Colon Carcinoma Metastatic in the Brain (tissue), 2 donors: ENCODE measurements around a stretch of chr11.

DNA sequence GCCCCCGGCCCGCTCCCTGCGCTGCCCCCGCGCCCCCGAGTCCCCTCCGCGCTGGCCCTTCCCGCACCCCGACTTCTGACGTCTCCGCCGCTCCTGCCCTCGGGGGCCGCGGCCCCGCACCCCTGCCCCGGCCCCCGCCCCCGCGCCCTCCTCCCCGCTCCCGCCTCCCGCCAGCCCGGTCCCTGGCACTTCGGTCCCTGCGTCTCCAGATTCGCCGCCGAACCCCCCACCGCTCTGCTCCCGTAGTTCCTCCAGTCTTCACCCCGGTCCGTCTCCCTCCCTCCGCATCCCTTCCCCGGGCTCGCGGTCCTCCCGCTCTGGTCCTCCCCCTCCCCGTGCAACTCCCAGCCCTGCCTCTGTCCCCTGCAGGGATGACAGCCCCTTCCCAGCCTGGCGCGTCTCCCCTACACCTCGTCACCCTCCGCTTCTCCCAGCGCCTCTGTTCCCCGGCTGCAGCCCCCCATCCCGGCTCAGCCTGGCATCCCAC, 407 bp downstream of the GRIK4 start:
- PRO-cap, 2 experiments: no peak in any of the 2 experiments

GRCh38 chr11:120546464-120547566, 35.3 kb downstream of the GRIK4 start:
- PRO-cap, 2 experiments: no peak in any of the 2 experiments

DNA sequence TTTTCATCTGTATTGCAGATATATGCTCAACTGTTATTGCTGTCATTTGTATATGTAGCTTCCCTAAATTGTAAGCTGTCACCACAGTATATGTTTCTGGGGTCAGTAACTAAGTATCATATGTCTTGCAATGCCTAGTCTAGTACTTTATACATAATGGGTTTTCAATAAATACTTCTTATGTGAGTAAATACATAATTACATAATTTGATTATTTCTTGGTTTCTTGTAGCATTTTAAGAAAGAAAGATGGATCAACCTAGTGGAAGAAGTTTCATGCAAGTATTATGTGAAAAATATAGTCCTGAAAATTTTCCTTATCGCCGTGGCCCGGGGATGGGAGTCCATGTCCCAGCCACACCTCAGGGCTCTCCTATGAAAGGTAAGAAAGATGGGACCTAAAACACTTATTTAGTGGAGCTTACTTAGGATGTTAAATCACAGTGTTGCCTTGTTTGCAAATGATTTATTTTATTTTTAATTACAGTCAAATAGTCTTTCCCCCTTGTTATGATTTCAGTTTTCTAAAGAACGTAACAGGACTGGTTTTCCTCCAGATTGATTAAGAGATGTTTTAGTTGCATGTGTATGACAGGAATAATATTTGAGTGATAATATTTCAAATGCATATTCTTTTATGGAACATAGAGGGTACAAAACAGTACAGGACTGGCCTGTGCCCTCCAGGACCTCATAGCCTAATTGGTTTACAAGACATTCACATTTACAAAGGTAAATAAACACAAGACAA, 21.7 kb downstream of the TBCEL start:
- PRO-cap, 2 experiments: no peak in any of the 2 experiments

GRCh38 chr11:121429498-121430040, 22.5 kb upstream of the SORL1 start:
- PRO-cap, 2 experiments: no peak in any of the 2 experiments

DNA sequence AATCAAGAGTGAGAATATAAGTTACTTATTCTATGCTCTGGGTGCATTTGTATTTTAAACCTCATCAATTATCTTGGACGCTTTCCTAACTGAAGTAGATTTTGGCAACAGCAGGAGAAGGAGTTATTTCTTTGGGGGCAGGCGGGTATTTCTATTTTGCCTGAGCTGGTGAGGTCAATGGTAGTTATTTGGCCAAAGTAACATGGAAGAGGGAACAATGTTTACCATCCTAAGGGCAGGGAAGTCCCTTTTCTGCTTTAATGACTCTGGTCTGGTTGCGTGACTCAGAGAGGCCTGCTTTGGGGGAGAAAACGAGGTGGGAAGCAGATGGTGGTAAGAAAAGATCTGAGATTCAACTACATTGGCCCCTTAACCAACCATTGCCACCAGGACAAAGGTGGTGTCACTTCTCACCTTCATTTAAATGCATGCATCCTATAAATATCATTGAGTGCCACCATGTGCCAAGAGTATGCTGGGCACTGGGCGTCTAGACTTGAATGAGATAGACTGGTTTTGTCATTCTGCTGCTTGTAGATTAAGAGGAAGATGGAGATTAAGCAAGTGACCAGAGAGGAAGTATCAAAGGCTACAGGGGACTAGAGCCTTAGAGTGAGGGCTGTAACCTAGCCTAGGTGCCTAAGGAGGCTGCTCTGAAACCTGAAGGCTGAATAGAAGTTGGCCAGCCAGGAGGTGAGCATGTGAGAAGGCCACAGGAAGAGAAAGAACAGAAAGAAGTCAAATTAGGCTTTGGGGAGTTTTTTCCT, 3.7 kb upstream of the SORL1 start:
- PRO-cap, 2 experiments: no peak in any of the 2 experiments

GRCh38 chr11:121451257-121451835, 768 bp upstream of the SORL1 start:
- PRO-cap, 2 experiments: peak in 1 of 2 experiments; most common plus-strand start chr11:121451673 (in 1); most common minus-strand start chr11:121451378 (in 1)

DNA sequence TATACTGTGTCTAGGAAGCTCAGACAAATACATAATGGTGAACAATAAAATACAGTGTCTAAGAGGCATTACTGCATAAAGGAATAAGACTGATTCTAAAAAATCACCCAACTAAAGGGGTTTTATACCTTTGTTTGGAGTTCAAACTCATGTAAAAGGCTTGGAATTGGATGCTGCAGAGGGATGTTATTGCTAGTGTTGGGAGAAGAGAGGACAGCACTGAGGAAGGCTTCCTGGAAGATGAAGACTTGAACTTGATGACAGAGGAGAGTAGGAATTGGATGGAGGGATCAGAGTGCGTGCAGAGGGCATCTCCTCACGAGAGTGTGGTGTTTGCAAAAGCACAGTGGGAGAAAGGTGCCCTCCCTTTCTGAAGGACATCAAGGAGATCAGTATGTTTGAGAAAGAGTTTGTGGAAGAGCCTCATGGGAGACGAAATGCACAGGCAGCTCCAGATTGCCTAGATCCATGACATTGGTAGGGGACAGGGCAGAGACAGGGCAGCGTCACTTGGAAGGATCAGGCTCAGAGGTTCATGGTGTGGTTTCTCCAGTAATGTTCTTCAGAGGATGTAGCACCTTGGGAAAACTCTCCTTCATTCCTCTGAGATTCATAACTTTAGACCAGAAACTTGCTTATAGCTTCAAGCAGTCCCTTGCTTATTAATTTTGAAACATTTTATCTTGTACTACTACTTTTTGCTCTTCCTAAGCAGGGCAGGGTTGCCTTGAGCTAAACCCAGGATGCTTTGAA, 44.0 kb downstream of the SORL1 start:
- PRO-cap, 2 experiments: no peak in any of the 2 experiments

- PRO-cap, 2 experiments: no peak in any of the 2 experiments
Observed at GRCh38 chr11:121582317-121582882, 130.3 kb downstream of the SORL1 start.

DNA sequence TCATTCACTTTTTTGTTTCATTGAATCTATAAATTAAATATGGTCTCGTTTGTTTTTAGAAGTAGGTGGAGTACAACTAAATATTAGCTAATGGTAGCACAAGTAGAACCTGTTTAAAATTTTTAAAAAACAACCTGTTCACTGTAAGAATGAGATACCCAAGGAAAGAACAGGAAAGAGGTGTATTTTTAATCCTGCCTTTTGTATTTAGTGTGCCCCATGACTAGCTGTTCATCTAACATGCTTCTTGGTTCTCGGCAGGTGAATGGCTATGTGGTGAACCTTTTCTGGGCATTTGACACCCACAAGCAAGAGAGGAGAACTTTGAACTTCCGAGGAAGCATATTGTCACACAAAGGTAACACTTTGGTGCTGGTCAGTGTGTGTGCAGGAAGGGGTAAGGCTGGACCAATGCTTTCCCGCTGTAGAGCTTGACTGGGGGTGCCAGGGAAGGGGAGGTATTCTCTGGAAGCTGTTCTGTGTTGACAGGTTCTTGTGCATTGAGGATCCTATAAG, 160.4 kb downstream of the SORL1 start:
- PRO-cap, 2 experiments: no peak in any of the 2 experiments

DNA sequence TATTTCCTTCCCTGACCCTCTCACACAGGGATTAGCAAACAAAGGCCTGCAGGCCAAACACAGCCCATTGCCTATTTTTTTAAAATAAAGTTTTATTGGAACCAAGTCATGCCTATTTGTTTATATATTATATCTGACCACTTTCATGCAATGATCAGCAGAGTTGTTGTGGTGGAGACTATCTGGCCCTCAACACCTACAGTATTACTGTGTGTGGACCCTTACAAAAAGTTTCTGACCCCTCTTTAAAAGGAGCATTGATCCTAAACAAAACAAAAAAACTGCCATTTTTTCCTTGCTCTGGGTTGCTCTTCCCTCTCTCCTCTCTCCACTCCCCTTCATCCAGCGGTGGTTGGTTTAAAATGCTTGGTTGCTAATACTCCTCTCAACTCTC, 168.0 kb downstream of the SORL1 start:
- PRO-cap, 2 experiments: no peak in any of the 2 experiments

DNA sequence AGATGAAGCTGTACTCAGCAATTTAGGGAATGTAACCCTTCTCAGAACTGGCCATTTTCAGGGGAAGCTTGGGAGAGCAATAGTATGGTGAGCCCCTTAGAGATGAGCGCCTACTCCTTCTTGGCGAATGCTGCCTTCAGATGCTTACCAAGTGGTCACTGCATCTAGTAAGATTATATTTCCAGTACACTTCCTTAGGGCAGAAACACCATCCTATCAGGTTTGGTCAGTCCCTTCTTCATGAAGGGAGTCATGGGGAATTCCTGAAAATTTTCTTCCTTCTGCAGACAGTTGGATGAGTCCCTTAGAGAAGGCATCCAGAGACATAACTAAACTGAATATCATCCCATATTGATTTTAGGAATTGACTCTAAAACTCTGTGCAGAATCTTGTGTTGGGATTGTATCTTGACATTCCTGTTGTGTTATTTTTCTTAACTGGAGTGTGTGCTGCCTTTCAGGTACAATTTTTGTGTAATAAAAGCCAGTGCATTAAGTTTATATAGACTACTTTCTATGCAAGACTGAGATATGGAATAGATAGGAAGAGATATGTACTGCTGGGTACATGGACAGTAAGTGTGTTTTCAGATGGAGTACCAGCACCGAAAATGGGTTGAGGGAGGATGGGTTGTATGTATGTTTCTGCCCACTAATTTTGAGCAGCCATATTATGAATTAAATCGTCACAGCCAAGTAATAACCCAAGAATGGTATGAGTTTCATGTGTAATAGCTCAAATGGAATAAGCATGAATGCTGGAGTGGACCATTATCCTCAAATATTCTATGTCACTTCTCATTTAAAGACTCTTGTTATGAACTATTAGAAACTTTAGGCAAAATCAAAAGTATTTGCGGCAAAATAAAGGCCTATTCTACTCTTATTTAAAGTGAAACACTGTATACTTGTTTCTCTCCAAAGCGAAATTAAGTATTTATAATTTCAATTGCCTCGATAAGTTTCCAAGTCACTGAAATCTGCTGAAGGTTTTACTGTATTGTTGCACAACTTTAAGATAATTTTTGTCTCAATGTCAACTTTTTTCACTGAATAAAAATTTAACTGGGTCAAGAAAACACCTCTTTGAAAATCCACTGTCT, 180.8 kb downstream of the SORL1 start:
- PRO-cap, 2 experiments: no peak in any of the 2 experiments

GRCh38 chr11:121695974-121696898, 244.1 kb downstream of the SORL1 start:
- PRO-cap, 2 experiments: no peak in any of the 2 experiments

DNA sequence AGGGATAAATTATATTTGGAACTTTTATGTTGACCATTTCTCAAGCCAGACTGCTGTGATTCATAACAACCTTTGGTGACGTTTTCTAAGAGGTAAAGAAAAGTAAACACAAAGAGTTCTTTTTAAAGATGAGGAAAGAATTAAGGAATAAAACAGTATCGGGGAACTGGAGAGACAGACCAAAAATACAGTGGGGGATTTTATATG, 69.0 kb downstream of the BLID start:
- PRO-cap, 2 experiments: no peak in any of the 2 experiments

DNA sequence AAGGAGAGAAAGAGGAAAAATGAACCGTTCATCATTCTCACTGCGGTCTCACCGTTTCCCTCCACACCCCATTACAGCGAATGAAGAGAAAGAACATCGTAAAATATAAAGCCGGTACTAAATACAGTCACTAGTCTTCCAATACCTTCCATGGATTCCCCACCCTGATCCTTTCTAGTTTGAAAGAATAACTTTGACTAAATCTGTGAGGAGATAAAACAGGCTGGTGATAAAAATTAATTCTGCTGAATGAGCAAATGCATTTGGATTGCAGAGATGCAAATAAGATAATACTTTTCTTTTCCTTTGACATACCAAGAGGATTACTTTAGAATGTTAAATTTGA, 19.4 kb downstream of the BLID start:
- PRO-cap, 2 experiments: no peak in any of the 2 experiments

GRCh38 chr11:122157484-122157911, 41.5 kb upstream of the BLID start:
- PRO-cap, 2 experiments: no peak in any of the 2 experiments

DNA sequence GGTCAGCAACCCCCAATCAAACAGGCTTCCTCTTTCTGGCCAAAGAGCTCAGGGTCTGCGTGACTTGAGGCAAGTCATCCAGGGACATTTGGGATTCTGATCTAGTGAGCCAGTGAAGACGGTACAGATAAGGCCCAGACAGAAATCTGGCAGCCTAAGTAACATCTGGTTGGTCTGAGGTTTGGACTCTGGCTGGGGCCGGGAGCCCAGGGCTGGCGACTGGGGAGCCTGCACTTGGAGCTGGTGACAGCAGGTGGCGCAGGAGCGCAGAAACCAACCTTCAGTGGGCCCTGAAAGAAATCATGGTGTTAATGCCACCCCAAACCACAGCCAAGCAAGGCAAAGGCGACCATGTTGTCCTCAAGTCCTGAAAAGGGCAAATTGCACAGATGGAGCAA, 99.3 kb upstream of the BLID start:
- PRO-cap, 2 experiments: no peak in any of the 2 experiments

- PRO-cap, 2 experiments: no peak in any of the 2 experiments
Observed at GRCh38 chr11:122305406-122305831, 189.4 kb upstream of the BLID start.

DNA sequence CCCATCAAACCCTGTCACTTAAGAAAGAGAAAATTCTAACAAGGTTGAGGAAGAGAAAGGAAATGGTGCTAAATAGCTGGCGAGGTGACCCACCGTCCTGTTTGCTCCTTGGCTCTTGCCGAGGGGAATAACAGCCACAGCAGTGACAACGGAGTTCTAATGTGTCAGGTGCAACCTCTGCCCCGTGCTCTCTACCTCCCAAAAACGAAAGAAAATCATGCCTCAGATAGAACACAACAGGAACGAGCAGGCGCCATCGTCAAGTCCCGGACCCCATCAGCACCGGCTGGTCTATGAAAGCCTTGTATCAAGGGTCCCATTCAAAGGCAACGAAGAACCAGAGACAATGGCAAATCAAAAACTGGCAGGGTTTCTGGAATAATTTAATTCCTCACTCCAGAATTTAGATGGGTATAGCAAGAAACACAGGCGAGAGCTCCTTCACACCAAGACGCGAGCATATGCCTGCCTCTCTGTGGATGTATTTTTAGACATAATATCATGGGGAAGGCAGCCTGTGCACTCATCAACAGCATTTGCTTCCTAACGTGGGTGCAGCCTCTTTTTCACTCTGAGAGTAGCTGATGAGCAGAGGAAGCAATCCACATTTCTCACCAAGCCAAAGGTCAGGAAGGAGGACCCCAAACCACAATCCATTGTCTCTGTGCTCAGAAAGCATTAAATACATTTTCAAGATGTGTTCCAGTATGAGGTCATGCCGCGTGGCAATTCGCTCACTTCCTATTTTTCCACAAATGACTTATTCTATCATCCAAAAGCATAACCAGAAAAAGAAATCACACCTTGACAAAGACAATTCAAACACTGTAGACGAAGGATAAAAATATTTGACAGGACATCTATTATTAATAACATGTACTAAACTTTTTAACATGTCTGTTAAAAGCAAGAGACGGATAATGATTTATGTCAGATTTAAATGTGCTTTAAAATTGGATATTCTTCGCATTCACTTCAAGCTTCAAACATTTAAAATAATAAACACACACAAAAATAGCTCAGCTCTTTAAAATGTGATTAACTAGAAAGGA, 193.5 kb upstream of the BLID start:
- PRO-cap, 2 experiments: no peak in any of the 2 experiments

DNA sequence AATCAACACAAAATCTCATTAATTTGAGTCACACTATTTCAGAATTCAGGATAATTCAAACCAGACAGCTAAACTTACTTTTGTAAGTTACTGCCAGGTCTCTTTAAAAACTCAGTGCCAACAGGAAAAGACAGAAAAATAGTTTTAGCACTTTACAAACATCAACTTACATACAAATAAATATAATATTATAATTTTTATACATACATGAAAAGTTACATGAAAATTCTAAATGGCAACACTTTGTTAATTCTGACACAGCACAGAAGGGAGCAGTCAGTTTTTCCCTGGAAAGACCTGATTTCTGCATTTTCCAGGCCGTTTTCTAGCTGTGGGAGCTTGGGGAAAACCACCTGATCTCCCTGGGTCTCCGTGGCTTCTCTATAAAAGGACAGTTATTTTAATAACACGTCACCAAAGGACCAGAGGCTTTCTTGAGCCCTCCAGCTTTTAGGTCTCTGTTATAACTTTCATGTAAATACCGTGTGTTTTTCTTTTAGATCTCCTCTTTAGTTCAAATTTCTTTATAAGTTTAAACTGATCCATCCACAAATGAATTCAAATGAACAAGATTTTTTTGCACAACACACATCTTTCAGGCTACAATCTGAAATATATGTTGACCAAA, 220.3 kb upstream of the BLID start:
- PRO-cap, 2 experiments: no peak in any of the 2 experiments

GRCh38 chr11:122714410-122714853, 58.9 kb downstream of the UBASH3B start:
- PRO-cap, 2 experiments: no peak in any of the 2 experiments